Pulmonary lymph node (tissue), 1 donor: ENCODE measurements around a stretch of chr11.

DNA sequence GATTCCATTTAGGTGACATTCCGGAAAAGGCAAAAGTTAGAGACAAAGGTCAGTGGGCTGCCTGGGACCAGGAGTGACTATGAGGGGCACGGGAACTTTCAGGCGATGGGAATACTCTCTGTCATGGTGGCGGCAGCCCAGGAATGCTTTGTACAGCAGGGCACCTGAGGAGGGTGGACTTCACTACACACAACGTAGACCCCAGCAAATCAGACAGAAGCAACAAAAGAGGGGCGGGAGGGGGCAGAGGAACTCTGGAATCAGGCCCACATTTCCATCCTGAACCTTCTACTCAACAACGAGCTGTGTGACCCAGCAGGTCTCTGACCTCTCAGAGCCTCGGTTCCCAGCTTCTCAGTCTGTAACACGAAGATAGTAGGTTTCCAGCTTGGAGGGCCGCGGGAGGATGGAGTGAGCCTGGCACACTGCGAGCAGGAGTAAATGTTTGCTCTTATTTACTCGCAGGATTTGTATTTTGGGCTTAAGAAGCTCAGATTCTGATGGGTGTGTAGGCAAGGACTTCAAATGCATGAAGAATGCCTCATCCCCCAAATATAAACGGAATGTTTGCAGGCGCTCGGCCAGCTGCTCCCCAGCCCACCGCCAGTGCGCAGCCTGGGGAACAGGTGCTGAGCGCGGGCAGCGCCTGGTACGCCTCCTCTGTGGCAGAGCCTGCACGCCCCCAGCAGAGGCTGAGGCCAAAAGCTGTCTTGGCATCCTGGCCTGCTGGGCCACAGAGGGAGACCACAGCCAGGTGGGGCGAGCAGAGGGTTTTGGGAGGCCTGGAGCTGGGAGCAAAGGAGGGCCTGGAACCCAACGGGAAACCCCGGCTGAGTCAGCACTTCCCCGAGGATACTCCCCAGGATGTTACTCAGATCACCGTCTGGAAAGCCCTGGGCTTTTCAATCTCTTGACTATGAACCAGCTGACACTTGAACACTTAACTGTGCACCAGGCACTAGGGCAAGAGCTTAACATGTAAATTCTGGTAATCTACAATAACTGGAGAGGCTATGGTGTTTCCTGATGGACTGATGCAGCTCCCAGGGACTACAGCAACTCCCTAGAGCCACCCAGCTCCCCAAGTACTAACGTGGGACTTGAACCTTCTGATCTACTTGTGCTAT, 9.5 kb downstream of the EHD1 start:
- PRO-cap = bidirectional peak, plus-strand start at position 1,026 of the sequence, minus-strand start at position 828 of the sequence

GRCh38 chr11:64893739-64894709, 15.6 kb upstream of the EHD1 start:
- PRO-cap = no peak

GRCh38 chr11:64901722-64902452, 15.1 kb downstream of the ATG2A start:
- PRO-cap = no peak

DNA sequence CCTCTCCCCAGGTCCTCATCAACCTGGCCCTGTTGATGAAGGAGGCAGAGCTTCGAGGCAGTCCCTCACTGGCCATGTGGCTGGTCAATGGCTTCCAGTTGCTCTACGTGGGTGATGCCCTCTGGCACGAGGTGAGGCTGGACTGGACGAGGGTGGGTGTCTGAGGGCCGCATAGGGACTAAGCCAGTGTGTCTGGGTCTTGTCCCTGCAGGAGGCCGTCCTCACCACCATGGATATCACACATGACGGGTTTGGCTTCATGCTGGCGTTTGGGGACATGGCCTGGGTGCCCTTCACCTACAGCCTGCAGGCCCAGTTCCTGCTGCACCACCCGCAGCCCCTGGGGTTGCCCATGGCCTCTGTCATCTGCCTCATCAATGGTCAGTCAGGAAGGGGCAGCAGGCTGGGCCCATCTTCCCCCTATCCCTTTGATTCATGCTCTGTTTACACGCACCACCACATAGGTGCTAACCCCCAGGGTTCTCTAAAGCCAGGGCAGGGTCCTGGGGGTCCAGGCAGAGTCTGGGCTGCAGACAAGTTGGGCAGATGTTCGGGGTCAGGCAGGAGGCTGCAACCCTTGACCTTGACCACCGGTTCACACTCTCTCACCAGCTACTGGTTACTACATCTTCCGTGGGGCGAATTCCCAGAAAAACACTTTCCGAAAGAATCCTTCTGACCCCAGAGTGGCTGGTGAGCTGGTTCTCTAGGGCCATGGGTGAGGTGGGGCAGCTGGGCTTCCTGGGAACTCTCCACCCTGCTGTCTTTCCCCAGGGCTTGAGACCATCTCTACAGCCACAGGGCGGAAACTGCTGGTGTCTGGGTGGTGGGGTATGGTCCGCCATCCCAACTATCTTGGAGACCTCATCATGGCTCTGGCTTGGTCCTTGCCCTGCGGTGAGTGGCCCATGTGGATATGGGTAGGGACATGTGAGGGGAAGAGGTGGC, 2.5 kb downstream of the ZNHIT2 start:
- PRO-cap = no peak

- PRO-cap = no peak
These were observed 16.5 kb upstream of the SYVN1 start for GRCh38 chr11:65150585-65151492.

DNA sequence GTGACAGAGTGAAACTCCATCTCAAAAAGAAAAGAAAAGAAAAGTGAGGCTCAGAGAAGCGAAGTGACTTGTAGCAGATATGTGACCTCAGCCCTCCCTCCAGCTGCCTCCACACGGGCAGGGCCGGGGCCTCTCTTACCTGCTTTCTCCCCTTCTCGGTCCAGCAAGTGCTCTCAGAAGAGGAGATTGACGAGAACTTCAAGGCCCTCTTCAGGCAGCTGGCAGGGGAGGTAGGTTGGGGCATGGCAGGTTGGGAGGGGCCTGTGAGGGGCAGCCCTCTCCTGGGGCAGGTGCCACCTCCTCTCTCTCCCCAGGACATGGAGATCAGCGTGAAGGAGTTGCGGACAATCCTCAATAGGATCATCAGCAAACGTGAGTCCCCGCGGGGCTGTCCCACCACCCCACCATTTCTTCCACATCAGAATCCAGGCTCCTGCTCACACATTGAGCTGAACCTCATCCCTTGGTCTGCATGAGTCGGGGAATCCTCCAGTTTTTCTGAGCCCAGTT, 26.2 kb downstream of the CAPN1 start:
- PRO-cap = no peak

DNA sequence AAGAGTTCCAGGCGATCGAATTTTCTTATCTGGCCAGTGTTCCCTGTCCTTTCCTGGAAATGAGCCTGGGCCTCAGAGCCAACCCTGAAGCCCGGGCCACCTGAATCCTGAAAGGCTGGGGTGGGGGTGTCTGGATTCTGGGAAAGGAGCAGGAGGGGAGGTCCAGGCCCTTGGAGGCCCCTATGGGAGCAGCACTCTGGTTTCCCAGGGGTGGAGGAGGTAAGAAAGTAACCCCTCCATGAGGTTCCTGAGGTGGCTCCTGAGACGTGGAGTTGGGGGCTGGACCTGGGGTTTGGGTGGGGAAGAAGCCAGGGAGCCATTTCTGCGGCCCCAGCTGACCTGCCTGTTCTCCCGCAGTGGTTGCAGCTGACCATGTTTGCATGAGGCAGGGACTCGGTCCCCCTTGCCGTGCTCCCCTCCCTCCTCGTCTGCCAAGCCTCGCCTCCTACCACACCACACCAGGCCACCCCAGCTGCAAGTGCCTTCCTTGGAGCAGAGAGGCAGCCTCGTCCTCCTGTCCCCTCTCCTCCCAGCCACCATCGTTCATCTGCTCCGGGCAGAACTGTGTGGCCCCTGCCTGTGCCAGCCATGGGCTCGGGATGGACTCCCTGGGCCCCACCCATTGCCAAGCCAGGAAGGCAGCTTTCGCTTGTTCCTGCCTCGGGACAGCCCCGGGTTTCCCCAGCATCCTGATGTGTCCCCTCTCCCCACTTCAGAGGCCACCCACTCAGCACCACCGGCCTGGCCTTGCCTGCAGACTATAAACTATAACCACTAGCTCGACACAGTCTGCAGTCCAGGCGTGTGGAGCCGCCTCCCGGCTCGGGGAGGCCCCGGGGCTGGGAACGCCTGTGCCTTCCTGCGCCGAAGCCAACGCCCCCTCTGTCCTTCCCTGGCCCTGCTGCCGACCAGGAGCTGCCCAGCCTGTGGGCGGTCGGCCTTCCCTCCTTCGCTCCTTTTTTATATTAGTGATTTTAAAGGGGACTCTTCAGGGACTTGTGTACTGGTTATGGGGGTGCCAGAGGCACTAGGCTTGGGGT, 29.5 kb downstream of the CAPN1 start:
- PRO-cap = no peak

DNA sequence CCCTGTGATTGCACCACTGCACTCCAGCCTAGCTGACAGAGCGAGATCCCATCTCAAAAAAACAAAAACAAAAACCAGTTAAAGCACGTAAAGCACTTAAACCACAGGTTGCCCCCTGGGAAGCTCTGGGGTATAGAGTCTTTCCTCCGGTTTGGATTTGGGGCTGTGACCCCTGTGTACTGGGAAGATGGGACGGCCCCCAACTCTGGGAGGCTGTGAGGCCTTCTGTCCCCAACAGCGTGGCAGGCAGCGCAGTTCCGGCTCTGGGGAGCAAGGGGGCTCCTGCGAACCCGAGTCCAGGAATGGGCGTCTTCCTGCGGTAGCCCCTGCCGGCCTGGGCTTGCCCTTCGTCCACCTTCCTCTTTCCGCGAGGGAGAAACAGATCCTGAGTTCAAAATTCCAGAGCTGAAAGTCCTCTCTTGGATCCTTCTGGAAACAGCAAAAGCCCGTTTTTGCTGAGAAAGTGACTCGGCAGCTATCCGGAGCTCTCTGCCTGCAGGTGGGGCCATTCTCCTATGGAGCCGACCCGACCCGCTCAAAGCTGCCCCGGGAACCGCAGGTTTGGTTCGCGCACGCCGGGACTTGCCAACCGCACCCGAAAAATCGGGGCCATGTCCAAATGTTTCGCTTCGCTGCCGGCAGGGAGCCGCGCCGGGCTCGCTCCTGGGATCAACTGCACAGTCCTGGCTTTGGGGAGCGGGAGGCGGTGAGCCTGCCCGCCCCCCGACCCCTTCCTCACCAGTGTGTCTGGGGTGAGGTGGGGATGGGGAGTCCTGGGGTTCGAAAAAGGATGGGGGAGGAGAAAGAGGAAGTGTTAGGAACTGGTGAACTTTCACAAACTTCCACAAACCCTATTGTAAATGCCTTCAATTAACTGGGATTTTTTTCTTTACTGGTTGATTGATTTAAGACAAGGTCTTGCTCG, 36.2 kb upstream of the POLA2 start:
- PRO-cap = no peak

DNA sequence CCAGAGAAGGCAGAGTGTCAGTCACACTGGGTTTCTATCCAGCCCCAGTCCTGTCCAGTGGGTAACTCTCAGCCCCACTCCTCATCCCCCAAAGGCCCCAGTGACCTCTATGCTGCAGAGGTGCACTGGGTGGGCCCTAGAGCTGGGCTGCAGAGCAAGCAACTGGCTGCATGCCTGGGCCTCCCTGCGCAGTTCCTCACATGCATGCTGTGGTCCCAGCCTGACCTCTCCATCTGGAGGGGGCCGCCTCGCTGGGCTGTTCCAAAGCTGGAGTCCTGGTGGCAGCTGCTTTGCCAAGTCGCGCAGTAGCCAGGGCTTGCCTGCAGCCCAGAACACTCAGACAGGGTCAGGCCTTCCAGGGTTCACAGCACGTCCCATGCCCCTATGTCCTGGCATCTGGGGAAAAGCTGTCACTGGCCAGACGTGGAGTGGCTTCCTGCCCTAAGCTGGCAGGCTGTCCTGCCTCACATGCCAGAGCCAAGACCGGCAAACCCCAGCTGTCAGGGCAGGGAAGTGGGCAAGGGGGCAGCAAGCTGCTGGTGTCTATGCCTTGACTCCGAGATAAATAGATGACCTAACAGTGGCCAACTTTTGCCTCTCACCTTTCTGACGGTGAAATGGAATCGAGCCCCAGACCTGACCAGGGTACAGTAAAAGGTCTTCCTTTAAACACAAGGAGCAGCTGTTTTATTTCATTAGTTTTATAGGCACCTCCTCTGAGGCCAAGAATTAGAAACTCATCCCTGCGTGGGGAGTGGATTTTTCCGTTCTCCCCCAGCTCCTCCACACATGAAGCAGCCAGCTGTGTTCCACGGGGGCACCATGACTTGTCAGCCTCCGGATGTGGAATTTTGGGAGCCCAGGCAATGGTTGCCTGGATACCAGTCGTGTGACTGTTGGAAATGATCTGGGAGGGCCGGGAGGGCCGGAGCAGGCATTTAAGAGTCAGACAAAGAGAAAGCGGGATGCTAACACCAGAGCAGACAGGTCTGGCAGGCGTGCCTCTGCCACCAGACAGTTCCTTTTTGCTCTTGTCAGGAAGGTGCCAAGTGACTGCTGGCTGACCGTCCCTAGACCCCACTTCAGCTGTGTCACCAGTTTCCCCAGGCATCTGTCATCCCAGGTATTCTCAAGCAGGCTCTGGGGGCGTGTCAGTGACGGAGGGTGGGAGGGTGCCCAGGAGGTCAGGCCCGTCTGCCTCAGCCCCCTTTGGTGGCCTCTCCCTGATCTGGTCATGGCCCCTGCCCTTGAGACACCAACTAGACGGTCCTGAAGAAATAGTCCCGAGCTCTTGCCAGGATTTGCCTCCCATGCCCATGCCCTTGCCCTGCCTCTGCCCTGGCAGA, 16.2 kb upstream of the CDC42EP2 start:
- PRO-cap = unidirectional peak, plus-strand start at position 941 of the sequence

DNA sequence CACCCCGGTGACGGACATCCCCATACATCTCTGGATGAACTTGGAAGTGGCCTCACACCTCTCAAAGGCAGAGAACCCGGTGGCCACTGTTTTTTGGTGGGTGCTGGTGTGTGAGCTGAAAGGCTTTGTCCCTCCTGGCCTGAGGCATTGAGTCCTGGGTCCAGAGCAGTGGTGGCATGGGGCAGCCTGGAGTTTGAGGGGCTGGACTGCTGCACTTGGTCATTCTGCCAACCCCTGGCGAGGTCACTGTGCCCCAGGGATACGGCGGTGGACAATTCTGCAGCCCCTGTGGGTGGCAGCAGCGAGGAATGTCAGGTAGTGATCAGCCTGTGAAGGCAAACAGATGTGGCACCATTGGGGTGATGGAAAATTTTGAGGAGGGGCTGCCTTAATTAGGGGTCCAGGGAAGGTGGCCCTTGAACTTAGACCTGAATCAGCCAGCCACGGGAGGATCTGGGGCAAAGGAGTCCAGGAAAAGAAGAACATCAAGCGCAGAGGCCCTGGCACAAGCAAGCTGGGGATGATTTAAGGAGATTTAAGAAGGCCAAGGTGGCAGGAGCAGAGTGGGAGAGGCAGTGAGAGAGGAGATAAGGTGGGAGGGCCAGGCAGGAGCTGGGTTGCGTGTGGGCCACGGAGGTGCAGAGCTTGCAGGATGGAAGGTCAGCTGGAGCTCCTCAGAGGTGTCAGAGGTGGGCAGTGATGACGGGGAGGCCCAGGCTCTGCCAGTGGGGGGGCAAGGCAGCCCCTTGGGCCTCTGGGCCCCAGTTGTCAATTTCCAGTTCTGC, 6.2 kb downstream of the FRMD8 start:
- PRO-cap = no peak

DNA sequence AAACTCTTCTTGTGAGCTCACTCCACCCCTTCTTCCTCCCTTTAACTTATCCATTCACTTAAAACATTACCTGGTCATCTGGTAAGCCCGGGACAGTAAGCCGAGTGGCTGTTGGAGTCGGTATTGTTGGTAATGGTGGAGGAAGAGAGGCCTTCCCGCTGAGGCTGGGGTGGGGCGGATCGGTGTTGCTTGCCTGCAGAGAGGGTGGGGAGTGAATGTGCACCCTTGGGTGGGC, 37.1 kb downstream of the FRMD8 start:
- PRO-cap = bidirectional peak, plus-strand start outside the sequence, minus-strand start at position 125 of the sequence

- PRO-cap = bidirectional peak, plus-strand start at chr11:65426402, minus-strand start at chr11:65426229
These were observed 39.5 kb downstream of the FRMD8 start for GRCh38 chr11:65425796-65426575.

- PRO-cap = no peak
These were observed 46.8 kb downstream of the FRMD8 start for GRCh38 chr11:65432924-65433947.

GRCh38 chr11:65440128-65440461, 53.7 kb downstream of the FRMD8 start:
- PRO-cap = no peak

- PRO-cap = bidirectional peak, plus-strand start at chr11:65492832, minus-strand start at chr11:65492689; unidirectional peak, plus-strand start at chr11:65493136
These were observed 32.0 kb upstream of the SCYL1 start for GRCh38 chr11:65492550-65493652.

DNA sequence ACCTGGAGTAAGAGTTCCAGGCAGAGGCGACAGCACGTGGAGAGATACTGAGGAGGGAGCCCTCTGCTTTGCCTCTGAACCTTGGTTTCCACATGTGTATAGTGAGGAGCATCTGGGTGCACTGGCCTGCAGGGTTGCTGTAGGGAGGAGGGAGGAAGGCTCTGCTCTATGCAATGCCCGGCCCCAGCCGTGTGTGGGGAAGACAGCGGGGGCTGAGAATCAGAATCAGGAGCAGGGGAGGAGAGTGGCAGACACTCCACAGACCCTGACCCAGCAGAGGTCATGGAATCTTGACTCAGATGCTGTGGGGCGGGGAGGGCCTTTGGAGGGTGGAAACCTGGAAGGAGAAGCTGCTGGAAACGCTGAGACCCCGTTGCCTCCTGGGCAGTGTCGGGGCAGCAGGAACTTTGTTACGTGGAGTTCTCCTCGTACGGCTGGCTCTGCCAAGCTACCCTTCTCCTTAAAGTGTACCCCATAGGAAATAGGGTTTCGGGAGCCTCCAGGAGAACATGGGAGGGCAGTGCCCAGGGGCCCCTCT, 4.1 kb downstream of the SCYL1 start:
- PRO-cap = no peak

DNA sequence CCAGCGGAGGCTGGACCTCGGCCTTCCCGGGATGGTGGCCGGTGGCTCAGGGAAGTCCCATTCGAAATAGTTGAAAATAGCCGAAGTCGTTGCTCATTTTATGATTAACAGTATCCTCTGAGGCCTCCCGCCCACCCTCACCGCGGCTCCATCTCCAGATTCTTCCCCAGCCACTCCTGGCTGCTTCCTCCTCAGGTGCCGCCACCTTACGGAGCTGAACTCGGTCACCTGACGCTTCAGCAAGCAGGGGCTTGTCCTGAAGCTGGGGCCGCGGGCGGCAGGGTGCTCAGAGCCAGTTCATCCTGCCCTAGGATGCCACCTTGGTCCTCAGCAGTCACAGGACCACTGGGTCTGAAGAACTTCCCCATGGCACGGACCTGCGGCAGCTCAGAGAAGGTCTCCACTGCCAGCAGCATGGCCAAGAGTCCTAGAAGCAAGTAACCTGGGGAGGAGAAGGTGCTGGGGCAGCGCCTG, 2.8 kb downstream of the KCNK7 start:
- PRO-cap = no peak

- PRO-cap = no peak
These were observed 3.4 kb downstream of the MAP3K11 start for GRCh38 chr11:65610601-65610976.

DNA sequence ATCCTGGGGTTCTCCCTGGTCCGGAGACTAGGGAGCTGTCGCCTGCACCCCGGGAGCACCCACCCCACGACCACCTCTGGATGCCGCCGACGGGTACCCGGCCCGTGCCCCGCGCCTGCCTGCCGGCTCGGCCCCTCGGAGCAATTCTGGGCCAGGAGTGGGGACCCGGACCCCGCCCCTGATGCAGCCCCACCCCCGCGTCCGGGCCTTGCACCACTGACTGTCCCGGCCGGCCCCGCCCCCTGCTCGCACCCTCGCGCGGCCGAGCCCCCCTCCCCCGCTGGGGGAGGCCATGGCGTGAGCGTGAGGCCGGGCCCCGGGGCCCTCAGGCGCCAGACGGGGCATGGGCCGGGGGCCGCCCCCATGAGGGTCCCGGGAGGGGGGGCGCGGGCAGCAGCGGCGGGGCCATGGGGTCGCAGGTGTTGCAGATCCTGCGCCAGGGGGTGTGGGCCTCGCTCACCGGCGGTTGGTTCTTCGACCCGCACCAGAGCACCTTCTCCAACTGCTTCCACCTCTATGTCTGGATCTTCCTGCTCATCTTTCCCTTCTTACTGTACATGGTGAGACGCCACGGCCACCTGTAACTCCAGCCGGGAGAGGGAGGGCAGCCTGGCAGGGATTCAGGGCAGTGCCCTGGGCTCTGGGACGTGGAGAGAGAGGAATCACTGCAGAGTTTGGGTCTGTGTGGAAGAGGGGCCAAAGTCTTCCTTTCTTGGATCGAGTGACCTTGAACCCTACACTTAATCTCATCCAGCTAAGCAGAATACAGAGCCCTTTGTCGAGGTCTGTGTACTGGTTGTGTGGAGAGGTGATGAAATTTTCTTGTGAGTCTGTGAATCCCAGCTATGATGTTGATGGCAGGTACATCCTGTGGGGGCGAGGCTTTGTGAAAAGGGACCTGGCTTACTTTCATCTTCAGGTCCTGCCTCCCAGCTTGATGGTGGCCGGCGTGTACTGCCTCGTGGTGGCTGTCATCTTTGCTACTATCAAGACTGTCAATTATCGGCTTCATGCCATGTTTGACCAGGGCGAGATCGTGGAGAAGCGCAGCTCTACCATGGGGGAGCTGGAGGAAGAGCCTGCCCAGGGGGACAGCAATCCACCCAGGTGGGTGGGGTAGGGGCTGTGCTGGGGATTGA, 698 bp downstream of the PCNX3 start:
- PRO-cap = no peak

DNA sequence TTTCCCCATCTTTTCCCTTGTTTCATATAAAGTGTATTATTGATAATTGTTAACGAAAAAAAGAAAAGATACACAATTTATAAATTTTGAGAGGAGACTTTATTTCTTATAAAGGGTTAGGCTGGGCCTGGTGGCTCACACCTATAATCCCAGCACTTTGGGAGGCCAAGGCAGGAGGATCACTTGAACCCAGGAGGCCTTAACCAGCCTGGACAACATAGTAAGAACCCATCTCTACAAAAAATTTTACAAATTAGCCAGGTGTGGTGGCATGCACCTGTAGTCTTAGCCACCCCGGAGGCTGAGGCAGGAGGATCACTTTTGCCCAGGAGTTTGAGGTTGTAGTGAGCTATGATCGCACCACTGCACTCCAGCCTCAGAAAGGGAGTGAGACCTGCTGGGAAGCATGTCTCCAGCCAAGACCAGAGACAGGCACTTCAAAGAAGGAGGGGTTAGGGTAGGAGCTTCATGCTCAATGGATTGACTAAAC, 8.1 kb downstream of the AP5B1 start:
- PRO-cap = no peak